ENCODE results near the gene PDK2.

- PRO-cap, result no peak
Observed at GRCh38 chr17:48999147-48999701, 2.0 kb downstream of the IGF2BP1 start.

- PRO-cap, result no peak
Observed at GRCh38 chr17:49213609-49214261, 3.2 kb downstream of the ABI3 start.

DNA sequence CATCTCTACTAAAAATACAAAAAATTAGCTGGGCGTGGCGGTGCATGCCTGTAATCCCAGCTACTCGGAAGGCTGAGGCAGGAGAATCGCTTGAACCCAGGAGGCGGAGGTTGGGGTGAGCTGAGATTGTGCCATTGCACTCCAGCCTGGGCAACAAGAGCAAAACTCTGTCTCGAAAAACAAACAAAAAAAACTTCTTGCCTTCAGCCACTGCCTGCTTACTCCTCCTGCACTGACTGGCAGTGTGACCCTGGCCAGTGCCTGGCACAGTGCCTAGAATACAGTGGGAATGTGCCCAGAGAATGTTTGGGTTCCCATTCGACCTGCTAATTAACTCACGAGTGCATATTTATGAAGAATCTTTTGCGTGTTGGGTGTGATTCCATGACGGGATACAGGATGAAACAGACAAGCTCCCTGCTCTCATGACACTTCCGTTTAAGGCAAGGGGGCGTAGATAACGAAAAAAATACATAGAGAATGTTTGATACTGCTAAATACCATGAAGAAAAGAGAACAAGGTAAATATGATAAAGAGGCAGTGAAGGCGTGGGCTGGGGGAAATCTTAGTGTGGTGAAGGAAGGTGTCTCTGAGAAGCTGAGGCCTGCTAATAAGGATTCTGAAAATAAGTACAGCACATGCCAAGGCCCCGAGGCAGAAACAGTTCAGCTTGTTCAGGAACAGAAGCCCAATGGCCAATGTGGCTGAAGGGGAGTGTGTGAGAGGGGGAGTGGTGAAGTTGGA lies 4.2 kb downstream of the ABI3 start:
- PRO-cap, result no peak

GRCh38 chr17:49224432-49225461 lies 5.8 kb downstream of the PHOSPHO1 start:
- PRO-cap, result no peak

DNA sequence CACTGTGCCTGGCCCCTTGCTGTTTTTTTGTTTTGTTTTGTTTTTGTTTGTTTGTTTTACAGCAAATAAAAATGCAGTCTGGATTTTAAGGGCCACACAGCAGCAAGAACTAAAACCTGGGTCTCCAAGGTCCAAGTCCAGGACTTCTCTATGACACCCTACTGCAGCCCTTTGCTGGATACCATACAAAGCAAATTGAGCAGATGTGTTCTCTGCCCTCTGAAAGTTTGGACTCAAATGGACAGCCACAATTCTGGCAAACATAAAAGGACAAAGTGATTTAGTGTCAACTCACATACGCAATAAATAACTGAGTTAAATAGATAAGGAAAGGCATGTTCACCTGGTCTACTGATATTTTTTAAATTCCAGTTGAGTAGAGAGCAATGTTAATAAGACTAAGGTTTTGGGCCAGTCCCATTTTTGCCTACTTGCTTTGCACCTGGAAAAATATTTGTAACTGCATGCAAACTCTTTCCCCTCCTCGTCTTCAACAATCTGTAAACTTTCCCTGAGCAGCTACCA lies 7.7 kb upstream of the ZNF652 start:
- PRO-cap, result no peak

DNA sequence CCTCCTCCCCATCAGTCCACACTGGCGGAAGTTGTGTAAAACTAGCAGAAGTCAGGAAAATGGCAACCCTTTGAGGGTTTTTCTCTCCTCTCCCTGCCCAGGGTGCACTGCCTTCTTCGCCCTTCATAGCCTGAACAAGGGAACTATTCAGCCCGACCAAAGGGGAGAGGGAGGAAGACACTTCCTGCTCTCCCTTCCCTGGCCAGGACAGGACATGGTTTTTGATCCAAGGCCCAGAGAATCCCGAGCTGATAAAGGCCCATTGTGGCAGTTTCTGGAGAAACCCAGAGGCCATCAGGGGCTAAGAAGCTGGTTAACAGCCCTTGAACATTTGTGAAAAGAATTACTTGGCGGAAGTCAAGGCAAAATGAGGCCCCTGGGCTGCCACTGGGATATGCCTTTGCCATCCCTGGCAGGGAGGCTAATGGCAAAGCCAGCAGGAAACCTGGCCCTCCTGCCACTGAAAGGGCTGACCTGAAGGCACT lies 12.8 kb downstream of the PHB1 start:
- PRO-cap, result no peak

GRCh38 chr17:49486138-49486855 lies 8.8 kb upstream of the NGFR start:
- PRO-cap, result no peak

DNA sequence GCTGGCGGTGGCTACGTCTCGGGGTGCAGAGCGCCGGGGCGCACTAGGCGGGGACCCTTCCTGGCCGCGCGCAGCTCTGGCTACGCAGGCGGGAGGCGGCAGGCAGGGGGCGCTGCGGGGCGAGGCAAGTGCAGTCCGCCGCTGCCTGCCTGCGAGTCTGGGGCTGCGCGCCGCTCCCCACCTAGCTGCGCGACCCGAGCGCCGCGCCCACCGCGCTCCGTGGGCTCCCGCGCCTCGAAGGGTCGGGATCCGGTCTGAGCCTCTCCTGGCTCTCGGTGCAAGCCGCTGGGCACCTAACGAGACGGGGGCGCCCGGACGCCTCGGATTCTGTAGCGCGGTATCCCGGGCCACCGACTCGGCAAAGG lies 1.4 kb downstream of the NGFR start:
- PRO-cap, result bidirectional peak, plus-strand start at position 133 of the sequence, minus-strand start outside the sequence

- PRO-cap, result no peak
Observed at GRCh38 chr17:49547470-49548091, 28.1 kb upstream of the NXPH3 start.

DNA sequence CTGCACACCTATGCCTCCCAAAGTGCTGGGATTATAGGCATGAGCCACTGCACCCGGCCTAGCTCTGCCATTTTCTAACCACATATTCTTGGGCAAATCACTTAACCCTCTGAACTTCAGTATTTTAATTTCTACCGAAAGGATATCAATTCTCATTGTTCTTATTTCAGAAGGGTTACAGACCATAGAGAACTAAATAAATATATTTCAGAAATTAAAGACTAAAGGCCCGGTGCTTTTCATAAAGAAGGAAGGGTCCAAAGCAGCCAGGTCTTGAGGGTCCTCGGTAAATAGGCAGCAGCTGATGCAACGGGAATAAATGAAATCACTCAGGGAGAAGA lies 33.4 kb downstream of the NXPH3 start:
- PRO-cap, result no peak

GRCh38 chr17:49691026-49692259 lies 13.5 kb upstream of the SPOP start:
- PRO-cap, result bidirectional peak, plus-strand start at chr17:49691334, minus-strand start at chr17:49691208; unidirectional peak, plus-strand start at chr17:49691547

DNA sequence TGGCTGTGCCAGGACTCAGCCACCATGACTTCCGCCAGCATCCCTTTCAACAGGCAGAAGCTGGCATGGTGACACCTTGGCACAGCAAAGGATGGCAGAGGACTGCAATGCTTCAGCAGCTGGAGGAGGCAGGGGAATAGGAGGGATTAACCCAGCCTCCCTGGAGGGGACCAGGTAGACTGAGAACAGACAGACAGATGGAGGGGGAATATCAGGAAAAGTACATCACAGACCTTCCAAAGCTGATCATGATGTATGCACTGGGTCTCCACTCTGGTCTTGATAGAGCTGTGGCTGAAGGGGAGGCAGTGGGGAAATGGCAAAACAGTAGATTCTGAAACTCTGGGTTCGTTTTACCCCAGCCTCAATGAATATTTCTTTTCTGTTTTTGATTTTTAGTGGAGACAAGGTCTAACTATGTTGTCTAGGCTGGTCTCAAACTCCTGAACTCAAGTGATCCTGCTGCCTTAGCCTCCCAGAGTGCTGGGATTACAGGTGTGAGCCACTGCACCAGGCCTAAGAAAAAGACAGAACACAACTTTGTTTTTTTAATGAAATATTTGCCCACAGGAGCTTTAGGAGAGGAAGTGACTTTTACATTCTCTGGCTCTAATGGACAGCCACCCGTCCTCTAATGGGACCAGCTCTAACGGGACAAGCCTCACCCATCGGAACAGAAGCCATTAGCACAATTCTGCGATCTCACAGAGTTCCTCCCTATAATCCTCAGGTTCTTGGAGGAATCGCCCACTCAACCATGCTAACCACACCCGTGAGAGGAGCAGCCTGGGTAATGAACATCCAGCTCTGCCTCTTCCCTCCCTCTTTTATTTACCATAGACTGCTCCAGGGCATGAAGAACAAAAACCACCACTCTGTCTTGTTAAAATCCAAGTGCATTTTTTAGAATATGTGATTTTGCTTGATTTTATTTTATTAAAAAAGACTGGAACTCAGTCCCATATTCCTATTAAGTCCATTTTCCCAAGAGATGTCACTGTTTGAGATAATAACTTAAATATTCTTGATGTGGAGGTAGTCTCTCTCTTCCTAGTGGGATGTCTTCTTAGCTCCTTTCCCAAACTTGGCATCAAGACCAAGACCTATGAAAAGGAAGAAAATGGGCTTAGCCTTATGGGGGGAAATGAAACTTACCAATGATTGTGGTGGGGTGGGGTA lies 7.0 kb downstream of the SLC35B1 start:
- PRO-cap, result no peak

DNA sequence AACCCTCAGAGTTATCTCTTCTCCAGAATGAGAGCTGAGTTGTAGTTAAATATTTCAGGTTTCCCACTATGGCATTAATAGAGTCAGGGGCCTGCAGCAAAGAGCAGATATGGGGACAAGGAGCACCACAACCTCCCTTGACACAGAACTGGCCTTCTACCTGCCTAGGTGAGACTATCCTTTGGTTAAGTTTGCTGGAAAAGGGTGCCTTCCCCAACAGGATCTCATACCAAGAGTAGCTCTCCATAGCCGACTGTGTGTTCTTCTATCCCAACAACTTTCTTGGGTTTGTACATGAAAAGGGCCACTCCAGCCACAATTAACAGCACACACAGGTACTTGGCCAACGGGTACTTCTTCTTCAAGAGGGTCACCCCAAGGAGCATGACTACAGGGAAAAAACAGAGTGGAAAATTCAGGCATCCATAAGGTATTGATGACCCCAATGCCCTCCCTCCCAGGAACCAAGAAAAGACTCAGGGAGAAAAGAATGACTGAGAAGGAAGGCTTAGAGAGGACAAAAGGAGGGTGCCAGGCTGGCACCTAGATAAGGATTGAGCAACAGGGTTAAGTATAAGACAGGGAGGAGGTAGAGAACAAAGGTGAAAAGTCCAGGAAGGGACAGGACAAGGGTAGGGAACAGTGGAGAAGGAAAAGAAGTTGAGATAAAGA lies 2.7 kb downstream of the SLC35B1 start:
- PRO-cap, result no peak

- PRO-cap, result no peak
Observed at GRCh38 chr17:49707115-49707527, 643 bp downstream of the SLC35B1 start.

DNA sequence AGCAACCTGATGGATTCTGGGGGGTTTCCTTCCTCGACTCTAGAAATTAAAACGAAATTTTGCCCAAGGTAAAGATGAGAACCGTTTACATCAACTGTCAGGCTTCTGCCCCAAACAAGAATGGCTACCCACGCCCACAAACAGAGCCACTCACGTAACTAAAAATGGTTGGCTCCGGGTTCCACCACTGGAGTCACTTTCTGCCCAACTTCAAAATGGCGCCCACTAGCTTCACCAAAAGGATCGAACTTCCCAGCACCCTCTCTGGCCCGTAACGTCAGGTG lies 196 bp upstream of the KAT7 start:
- PRO-cap, result bidirectional peak, plus-strand start outside the sequence, minus-strand start at position 122 of the sequence

GRCh38 chr17:49798166-49798708 lies 9.8 kb downstream of the KAT7 start:
- PRO-cap, result no peak

GRCh38 chr17:49815899-49816455 lies 27.5 kb downstream of the KAT7 start:
- PRO-cap, result no peak

DNA sequence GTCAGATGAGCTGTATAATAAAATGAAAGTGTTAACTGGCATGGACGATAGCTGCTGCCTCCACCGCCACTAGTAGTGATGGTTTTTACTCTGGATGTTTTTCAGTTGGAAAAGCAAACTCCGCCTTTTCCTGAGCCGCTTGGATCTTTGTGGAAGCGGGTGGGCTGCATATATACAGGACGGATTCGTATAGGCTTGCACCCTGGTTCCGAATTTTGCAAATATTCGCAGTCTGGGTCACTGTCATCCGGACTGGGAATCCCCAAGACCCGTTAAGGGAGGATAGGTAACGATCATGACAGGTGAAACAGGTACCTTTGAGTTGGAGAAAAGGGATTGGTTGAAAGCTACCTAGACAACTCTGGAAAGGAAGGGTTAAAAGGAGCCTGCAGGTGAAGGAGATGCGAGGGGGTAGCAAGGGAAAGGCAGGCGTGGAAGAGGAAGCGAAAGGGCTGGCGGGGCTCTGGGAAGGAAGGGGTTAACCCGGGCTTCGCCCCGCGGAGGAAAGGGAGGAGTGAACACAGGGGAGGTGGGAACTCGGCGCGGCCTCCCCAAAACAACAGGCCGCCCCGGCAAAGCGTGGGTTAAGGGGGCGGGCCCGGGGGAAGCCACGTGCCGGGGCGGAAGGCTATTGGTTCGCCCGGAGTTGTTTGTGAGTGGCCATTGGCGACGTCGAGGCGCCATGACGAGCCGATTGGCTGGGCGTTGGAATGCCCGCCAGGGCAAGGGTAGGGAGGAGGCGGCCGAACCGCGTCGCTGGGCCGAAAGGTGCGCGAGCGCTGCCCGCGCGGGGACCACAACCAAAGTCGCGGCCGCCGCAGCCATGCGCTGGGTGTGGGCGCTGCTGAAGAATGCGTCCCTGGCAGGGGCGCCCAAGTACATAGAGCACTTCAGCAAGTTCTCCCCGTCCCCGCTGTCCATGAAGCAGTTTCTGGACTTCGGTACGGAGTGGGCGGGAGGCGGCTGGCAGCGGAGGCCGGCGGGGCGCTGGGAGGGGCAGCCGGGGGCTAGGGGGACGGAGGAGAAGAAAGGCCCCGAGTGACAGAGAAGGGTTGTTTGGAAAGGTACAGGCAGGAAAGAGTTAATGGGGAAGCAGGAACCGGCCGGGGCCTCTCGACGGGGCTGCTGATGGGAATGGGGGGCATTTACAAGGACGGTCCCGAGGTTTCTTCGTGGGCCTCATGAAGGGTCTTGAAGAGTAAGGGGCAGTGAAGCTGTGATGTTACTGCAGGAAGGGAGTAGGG lies at the start of gene PDK2:
Gene PDK2, plus strand, starts transcription at position 739 of the 1,244 bp plus-strand sequence.
- PRO-cap, result bidirectional peak, plus-strand start at position 116 of the sequence, minus-strand start at position 80 of the sequence; unidirectional peak, plus-strand start at position 740 of the sequence

DNA sequence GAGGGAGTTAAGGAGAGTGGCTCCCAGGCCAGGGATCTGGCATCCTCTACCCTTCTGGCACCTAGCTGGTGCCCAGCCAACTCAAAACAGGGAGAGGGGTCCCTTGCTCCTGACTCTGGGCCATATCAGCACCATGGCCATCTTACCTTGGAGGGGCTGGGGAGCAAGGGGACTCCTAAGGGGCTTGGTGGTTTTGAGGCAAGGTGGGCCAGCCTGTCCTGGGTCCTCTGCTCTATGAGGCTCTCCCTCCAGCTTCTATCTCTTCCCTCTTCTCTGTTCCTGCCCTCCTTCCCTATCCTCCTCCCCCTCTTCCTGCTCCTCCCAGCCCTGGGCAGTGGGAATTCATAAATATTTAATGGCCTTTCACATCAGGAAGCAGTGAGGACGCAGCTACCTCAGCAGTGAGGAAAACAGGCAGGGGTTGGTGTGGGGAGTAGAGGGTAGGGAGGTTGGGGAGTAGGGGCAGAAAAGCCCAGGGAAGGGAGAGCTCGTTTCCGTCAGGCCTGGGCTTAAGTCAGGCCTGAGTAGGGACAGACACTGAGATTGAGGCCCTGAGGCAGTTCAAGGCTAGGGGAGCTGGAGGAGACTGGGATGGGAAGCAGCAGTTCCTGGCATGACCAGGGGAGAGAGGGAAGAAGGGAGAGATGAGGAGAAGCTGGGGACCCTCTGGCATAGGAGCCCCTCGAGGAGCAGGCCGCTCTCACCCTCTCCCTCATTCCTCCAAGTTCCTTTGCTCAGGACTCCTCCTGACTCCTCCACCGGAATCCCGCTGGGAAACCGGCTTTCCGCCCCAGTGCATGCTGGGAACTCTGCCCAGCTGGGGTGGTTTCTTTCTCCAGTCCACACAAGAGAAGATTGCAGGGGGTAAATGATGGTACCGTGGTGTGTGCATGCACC lies 6.3 kb downstream of the SAMD14 start:
- PRO-cap, result no peak

- PRO-cap, result no peak
Observed at GRCh38 chr17:50132763-50133666, 3.1 kb upstream of the SAMD14 start.